ENCODE measurements around a stretch of chr2.

DNA sequence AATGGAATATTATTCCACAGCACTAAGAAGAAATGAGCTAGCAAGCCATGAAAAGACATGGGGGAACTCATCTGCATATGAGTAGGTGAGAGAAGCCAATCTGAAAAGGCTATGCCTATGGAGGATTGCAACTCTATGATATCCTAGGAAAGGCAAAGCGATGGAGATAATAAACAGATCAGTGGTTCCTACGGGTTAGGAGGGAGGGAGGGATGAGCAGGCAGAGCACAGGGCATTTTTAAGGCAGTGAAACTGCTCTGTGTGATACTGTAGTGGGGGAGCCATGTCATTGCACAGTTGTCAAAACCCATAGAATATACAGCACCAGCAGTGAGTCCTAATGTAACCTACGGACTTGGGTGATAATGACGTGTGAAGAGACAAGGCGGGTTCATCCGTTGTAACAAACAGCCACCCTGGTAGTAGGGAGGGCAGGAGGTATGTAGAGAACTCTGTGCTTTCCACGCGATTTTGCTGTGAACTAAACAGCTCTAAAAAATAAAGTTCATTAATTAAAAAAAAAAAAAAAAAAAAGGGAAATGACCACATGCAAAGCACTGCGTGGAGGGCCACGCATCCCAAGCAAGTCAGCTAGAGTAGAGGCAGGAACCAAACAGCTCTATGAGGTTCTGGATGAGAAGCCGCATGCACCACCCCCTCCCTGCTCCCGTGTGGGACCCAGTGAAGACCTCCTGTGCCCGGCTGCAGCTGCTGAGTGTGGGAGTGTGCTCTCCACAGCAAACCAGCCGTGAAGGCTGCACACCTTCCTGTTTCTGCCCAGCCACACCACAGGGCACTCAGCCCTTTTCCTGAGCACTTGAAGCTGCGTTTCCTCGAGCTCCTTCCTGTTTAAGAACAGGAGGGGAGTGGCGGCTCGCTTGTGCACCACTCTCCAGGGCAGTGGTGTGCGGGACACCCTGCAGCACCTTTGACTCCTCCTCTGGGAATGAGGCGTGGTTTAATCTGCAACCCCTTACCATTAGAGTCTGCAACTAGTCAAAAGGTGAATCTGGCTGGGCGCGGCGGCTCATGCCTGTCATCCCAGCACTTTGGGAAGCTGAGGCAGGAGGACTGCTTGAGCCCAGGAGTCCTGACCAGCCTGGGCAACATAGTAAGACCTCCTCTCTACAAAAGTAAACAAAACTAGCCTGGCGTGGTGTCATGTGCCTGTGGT is 65.7 kb downstream of the ODC1 start:
- PRO-cap = no peak
- RRBS = no CpG with 5 or more reads among the region's 24 CpGs

- PRO-cap = no peak
- RRBS = no CpG with 5 or more reads among the region's 23 CpGs
These were observed 45.7 kb downstream of the ODC1 start for GRCh38 chr2:10402085-10403139.

- PRO-cap = no peak
- RRBS = no CpG with 5 or more reads among the region's 14 CpGs
These were observed 43.4 kb downstream of the ODC1 start for GRCh38 chr2:10404673-10405259.

GRCh38 chr2:10452155-10452784 is 4.1 kb upstream of the ODC1 start:
- PRO-cap = no peak
- RRBS = no CpG with 5 or more reads among the region's 4 CpGs

GRCh38 chr2:10634240-10634858 is 55.4 kb downstream of the NOL10 start:
- PRO-cap = unidirectional peak, minus-strand start at chr2:10634694
- RRBS = no CpG with 5 or more reads among the region's 8 CpGs

- PRO-cap = no peak
- RRBS = no CpG with 5 or more reads among the region's 18 CpGs
These were observed 41.2 kb downstream of the ATP6V1C2 start for GRCh38 chr2:10762536-10763224.

DNA sequence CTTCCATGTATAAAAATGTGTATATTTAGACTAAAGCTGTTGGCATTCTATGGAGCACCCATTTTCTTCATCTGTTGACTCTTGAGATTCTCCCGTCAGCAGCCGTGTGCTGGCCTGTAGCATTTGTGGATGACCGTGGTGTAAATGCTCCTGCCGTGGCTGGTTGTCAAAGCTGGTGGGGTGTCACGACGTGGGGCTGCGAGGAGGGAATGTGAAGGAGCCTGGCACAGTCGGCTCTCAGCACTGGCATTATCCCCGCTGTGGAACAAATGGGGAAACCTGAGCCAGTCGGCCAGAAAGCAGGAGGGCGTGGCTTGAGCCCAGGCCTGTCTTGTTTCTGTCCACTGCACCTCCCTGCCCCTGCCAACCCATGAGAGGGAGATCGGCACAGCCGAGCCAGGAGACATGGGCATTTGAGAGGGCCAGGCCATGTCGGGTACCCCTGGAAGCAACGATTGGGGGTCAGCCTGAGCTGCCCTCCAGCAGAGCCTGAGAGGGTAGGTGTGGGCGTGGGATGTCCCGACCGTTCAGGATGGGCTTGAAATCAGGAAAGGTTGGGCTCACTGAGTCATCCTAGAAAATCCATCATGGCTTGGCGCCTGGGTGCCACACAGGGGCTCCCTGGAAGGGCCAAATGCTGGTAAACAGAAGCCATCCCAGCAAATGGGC is 44.5 kb downstream of the PDIA6 start:
- PRO-cap = no peak
- RRBS = no CpG with 5 or more reads among the region's 19 CpGs

- PRO-cap = no peak
- RRBS = no CpG with 5 or more reads among the region's 3 CpGs
These were observed 23.9 kb downstream of the PDIA6 start for GRCh38 chr2:10788813-10789056.

- PRO-cap = no peak
- RRBS = no CpG with 5 or more reads among the region's 8 CpGs
These were observed 26.7 kb downstream of the SLC66A3 start for GRCh38 chr2:11181810-11182446.

DNA sequence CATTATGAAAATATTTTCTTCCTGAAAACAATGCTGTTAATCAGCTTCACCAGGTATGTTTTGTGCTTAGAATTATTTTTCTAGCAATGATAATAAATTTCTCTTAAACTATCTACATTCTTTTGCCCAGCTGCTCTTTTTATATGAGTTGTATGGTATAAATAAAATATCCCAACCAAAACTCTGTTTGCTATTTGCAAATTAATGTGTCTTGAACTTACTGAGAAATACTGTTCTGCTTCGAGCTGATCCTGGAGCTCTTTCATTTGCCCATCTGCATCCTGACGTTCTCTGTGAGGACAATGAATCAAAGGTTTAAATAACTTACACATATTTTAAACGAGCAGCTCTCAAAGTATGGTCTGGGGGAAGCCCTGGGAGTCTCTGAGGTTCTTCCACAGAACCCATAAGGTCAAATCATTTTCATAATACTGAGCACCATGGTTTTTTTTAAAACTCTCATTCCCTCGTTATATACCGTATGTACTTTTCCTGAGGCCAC is 46.6 kb downstream of the SLC66A3 start:
- PRO-cap = no peak
- RRBS = no CpG with 5 or more reads among the region's 5 CpGs

GRCh38 chr2:11204111-11204465 is 48.8 kb downstream of the SLC66A3 start:
- PRO-cap = no peak
- RRBS = no CpG with 5 or more reads among the region's 2 CpGs

DNA sequence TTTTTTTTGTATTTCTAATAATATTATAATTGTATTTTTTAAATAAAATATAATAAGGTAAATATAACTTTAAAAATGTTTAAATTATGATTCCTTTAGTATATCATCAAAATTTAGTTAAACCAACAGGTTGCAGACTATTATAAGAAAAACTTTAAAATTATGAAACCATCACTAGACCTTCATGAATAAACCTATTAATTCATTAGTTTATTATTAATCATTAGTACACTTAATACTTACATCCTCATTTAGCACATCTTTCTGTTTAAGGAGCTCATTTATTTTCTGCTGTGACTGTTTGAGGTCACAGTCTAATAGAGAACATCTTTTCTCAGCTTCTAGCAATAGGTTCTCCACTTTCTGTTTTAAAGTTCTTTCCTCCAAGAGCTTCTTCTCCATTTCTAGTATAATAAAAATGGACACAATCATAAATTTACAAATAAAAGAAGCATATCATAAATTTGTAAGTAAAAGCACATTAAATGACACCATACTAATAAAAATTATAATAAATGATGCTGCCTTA is 52.8 kb downstream of the SLC66A3 start:
- PRO-cap = no peak

- PRO-cap = no peak
- RRBS = no CpG with 5 or more reads among the region's 3 CpGs
These were observed 80.4 kb downstream of the SLC66A3 start for GRCh38 chr2:11235522-11236225.

- PRO-cap = no peak
- RRBS = no CpG with 5 or more reads among the region's 7 CpGs
These were observed 12.3 kb upstream of the ROCK2 start for GRCh38 chr2:11356694-11357264.

GRCh38 chr2:11385756-11386206 is 41.3 kb upstream of the ROCK2 start:
- PRO-cap = no peak
- RRBS = no CpG with 5 or more reads among the region's 3 CpGs

DNA sequence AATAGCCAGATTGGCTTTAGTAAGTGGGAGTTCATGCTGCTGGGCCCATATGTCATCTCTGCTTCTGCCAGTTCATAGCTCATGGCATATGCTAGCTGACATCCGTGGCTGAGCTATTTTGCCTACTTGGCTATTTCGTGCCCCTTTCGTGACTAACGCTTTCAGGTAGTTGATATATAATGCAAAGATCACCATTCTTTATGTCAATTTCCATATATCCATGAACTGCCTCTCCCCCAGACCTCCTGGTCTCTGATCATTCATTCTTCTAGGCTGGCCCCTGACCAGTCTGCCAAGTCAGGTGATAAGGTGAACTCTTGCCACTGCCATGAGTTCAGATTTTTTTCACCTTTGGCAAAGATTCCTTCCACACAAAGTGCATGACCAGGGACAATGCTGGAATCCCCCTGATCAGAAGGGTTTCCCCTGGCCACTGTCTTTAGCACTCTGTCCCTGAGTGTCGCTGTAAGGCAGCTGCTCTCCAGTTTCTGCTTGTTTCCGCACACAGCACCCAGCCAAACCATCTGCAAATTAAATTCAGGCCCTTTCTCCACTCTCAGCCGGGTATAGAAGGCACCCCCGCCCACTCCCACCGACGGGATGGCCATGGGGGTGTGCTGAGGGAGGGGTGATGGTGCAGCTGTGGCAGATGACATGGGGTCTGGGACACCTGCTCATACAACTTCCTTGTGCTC is 51.9 kb upstream of the ROCK2 start:
- PRO-cap = no peak
- RRBS = no CpG with 5 or more reads among the region's 10 CpGs

- PRO-cap = no peak
- RRBS = no CpG with 5 or more reads among the region's 13 CpGs
These were observed 59.1 kb downstream of the E2F6 start for GRCh38 chr2:11406620-11407542.

DNA sequence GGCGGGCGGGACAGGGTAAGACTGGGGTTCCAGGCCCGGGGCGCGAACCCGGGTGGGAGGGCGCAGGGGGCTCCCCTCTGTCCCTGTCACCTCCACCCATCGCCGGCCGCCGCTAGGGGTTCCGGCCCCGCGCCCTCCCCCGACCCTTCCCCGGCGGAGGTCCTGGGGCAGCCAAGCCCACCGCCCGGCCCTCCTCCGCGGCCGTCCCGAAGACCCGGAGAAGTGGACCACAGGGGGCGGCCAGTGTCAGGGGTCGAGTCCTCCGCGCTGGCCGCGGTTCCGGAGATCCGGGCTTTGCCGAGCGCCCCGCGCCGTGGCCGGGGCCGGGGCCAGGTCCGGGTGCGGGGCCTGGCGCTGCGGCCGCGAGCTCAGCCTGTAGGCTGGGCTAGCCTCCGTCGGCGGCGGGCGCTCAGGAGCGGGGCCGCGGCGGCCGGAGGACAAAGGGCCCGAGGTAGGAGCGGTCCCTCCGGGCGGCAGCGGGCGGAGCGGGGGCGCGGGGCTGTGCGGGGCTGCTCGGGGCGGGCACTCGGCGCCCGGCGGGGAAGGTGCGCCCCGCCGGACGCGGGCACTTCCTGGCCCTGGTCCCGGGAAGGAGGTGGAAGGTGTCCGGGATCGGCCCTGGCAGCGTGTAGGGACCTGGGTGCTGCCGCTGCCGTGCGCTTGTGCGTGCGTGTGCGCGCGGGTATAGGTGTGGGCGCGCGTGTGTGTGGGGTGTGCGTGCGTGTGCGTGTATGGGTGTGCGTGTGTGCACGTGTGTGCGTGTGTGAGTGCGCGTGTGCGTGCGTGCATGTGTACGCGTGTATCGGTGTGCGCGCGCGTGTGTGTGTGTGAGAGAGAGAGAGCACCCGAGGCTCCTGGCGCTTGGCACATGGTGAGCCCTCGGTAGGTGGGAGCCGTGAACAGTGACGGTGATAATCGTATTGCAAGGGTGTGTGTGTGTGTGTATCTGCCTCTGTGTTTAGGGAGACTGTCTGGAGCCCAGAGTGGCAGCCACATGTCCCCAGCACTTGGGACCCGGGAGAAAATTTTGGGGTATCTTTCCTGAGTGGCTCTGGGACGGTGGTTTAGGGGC is 16.9 kb upstream of the E2F6 start:
- PRO-cap = unidirectional peak, plus-strand start at position 311 of the sequence; unidirectional peak, plus-strand start at position 378 of the sequence
- RRBS = 33% methylated on average over 44 of the region's 116 CpGs

DNA sequence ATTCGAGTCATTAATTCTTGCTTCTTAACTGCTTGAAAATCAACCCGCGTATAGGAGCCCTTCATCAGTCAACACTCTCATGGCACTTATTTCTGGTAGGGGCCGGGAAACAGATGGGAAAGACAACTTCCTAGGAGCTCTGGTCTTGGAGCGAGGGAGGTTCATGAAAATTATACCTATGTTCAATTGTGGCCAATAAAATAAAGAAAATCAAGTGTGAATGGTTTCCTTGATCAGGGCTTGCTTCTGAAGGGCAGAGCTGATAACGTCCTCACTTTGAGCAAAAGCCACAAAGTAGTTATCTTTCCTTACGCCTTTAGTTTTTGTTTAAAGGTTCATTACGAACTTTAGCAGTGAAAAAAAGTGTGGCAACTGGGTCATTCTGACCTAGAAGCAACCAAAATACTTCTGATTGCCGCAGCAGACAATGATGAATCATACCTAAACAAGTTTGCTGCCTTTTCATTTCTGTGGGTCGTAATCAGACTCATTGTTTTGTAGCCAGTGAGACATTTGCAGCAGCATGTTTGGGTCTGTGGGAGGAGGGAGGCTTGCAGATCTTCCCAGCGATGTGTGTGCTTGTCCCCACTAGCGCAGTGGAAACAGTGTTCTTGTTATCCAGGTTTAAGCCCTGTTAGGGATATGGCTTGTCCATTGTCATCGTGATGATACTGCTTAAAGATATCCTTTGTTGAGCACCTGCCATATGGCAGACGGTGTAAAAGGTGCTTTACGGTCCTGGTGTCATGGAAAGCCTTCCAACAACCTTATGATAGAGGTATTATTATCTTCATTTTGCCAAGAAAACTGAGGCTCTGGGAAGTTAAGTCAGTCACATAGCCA is 1.5 kb upstream of the GREB1 start:
- PRO-cap = no peak
- RRBS = no CpG with 5 or more reads among the region's 15 CpGs

GRCh38 chr2:11541277-11542374 is 7.8 kb downstream of the GREB1 start:
- PRO-cap = no peak
- RRBS = no CpG with 5 or more reads among the region's 21 CpGs